Measurements from ENCODE around the genes BCAS3 and MRC2.

GRCh38 chr17:60094568-60095254, 16.0 kb upstream of the HEATR6 start:
- PRO-cap: unidirectional peak, plus-strand start at chr17:60095026

DNA sequence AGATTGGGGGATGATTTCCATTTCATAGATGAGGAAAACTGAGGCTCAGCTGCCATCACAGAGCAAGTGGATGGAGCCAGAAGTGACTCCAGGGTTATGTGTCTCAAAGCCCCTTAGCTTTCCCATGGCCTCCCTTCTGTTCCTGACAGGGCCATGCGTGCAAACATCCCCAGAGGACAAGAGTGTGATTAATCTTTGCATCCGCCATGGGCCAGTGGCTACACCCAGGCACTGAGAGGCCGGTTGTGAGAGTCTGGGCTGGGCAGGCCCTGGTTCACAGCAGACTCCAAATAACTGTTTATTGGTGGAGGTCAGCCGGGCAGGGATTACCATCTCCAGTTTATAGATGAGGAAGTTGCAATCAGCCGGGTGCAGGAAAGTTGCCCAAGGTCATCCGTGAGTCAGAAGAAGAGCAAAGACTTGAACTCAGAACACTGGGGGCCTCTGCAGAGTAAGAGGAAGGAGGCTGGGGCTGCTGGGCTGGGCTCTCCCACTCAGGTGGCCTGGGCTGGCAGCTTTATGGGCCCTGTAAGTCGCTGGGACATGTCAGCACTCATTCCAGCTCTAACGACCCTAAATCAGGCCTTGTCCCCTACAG, 2.3 kb upstream of the CA4 start:
- PRO-cap: no peak

- PRO-cap: no peak
These were observed 44.5 kb downstream of the CA4 start for GRCh38 chr17:60194191-60194800.

- PRO-cap: unidirectional peak, plus-strand start at chr17:60391151
These were observed 948 bp downstream of the USP32 start for GRCh38 chr17:60390813-60391557.

DNA sequence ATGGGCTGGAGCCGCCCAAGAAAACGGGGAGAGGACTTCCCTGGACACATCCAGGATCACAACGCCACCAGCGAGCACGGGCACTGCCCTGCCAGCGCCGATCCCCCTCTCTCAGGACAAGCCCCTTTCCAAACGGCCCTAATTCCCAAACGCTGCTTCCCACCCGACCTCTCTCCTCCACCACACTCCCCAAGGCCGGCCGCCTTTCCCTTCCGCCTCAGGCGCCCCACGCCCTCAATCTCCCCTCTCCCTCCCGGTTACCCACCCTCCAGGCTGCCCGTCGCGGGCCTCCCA, 428 bp downstream of the USP32 start:
- PRO-cap: unidirectional peak, minus-strand start at position 242 of the sequence

DNA sequence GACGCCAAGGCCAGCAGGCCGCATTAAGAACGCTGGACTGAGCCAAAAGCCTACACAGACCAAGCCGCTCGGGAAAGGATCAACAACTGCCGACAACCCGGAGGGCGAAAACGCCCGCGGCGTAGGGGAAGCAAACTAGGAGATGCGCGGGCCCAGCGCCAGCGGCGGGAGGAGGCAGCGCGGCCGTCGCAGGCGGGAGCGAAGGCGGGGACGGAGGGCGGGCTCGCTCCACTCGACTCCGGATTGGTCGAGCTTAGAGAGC, 196 bp upstream of the PPM1D start:
- PRO-cap: bidirectional peak, plus-strand start outside the sequence, minus-strand start at position 144 of the sequence

- PRO-cap: no peak
These were observed 14.4 kb downstream of the PPM1D start for GRCh38 chr17:60614264-60614838.

GRCh38 chr17:60677130-60678444, at the start of gene BCAS3:
TSS of gene BCAS3 (plus strand) at chr17:60677851.
- PRO-cap: bidirectional peak, plus-strand start at chr17:60677892, minus-strand start at chr17:60677653

- PRO-cap: no peak
These were observed 288.5 kb upstream of the TBX2 start for GRCh38 chr17:61111205-61111568.

DNA sequence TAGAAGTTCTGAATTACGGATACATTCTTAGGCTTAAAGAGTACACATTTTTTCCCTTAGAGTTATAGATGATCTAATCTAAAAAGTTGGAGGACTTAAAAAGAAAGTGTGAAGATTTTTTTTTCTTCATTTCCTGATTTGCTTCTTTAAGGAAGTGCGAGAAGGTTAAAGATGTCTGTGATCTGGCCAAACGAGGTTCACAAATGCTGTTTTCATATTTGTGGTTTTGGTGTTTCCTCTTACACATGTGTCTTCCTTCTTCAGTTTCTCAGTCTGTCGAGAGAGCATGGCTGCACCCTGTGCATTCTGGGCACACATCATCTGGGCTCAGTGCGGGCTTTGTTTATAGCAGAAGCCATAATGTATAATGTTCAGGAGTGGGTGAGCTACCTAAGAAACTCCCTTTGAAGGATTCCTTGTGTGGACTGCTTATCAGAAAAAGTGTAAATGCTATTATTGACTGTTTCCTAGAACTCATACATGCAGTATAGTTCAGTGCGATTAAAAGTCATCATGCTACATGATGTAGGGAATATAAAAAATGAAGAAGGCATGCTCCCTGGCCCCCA, 260.4 kb upstream of the TBX2 start:
- PRO-cap: no peak

DNA sequence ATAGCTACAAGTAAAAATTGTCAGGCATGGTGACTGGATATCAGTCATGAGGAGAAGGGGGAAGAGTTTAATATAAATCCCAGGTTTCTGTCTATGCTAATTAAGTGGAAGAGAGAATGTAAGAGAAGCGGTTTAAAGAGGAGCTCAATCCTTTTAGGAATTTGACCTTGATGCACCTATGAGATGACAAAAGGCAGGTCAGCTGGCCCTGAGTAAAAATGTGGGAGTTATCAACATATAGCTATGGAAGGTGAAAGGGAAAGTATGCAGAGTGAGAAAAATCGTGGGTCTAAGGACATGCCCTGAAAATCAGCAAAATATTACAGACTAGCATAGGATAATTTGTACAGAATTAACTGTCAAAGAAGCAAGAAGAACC, 210.0 kb upstream of the TBX2 start:
- PRO-cap: no peak

GRCh38 chr17:61403840-61404996, 4.6 kb downstream of the TBX2 start:
- PRO-cap: no peak

DNA sequence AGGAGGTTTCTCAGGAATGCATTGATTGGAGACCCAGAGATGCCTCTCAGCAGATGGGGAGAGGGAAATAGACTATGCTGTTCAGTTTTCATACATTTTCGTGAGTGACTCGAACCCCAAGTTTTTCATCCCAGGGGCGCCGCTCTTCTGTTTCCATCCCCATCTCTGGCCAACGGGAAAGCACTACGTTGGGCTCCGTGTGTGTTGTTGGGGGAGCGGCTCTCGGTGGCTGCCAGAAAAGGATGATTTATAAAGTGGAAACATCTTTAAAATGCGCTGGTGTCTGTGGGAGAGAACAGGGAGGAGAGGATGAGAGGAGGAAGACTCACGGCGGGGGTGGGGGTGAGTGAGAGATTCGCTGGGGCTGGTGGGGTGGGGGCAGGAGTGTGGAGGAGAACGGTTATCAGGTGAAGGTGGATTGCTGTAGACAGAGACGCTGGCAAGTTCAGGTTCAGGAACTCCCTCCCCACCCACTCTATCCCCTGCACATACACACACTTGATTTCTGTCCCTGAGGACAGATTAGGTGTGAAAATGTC, 5.8 kb downstream of the TBX4 start:
- PRO-cap: no peak

DNA sequence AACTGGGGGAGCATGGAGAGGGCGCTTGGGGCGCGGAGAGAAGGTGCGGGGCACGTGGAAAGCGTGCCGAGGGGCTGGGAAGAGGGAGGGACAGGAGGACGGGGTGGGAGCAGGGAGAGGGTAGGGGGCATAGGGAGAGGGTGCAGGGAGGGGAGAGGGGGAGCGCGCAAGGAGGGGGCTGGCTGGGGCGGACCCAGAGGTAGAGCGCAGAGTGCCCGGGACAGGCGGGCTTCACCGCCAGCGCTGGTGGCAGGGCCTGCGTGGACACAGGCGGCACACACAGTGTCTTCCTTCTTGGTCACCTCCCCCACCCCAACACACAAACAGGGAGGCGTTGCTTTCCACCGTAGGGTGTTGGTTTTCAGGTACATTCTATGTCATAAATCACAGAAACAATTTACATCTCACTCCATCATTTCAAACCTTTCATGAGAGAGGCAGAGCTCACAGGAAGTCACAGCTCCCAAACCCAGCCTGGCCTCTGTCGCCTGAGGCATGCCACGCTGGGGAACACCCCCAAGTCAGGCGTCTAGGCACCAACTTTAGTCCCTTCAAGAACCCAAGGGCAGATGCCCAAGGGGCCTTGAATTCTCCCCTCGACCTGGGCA, 10.3 kb downstream of the TBX4 start:
- PRO-cap: no peak

- PRO-cap: no peak
These were observed 108.6 kb upstream of the NACA2 start for GRCh38 chr17:61699596-61700121.

GRCh38 chr17:61926715-61927133, 1.1 kb downstream of the INTS2 start:
- PRO-cap: no peak

DNA sequence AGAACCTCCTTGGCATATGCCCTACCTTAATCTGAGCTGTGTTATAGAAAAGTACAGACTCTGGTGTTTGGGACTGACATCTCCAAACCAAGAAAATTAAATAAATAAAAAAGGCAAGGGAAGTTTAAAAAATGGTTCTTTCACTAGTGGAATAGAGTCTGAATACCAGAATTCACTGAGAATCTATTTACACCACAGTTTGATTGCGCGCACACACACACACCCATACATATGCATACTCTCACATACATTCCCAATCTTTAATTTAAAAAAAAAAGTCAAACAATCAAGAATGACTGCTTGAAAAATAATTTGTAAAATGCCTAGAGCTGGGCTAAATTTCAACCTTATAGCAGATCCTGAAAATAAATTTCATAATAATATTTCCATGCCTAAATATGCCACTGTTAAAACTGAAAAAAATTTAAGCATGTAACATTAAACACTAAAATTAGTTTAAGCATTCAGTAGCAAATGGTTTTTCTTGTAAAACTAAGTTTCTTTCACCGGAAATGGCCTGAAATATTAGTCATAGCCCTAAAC, 17.3 kb upstream of the INTS2 start:
- PRO-cap: no peak

DNA sequence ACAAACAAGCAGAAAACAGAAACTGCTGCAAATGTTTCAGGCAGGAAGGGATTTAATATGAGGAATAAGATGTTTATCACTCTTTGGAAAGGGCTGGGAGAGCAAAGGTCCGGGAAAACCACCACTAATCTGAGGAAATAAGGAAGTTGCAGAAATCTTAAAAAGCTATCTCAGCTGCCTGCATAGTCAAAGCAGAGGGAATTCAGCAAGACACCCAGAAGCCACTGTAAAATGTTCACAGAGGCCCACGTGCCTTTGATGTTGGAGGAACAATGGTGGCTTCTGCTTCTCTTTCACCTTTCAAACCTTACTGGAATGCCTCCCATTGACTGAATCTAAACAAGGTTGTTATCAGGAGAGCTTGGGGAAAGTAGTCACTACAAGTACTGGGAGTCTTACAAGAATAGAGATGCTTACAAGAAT, 56.0 kb upstream of the MED13 start:
- PRO-cap: no peak

- PRO-cap: no peak
These were observed 531 bp downstream of the METTL2A start for GRCh38 chr17:62424249-62424606.

DNA sequence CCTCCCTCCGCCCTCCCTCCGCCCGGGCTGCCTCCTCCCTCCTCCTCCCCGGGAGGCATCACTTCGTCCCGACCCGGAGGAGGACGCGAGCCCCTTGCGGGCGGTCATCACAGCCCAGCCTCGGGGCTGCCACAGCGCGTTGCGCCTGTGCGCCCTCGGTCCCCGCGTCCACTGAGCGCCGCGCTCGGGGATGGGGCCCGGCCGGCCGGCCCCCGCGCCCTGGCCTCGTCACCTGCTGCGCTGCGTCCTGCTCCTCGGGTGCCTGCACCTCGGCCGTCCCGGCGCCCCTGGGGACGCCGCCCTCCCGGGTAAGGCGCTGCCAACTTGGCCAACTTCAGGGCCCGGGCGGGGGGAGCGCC, at the start of gene MRC2:
Gene MRC2, plus strand, starts transcription at position 58 of the 359 bp plus-strand sequence.
- PRO-cap: bidirectional peak, plus-strand start at position 61 of the sequence, minus-strand start outside the sequence; bidirectional peak, plus-strand start outside the sequence, minus-strand start at position 170 of the sequence

Measured in parotid gland (tissue), 1 donor.